Pericardium fibroblast (primary cell): ENCODE measurements around a stretch of chr14.

GRCh38 chr14:91215762-91216216 lies 28.7 kb downstream of the GPR68 start:
- RAMPAGE, long total RNA, result no peak

GRCh38 chr14:91241202-91242310 lies 2.9 kb downstream of the GPR68 start:
- RAMPAGE, long total RNA, result no peak

DNA sequence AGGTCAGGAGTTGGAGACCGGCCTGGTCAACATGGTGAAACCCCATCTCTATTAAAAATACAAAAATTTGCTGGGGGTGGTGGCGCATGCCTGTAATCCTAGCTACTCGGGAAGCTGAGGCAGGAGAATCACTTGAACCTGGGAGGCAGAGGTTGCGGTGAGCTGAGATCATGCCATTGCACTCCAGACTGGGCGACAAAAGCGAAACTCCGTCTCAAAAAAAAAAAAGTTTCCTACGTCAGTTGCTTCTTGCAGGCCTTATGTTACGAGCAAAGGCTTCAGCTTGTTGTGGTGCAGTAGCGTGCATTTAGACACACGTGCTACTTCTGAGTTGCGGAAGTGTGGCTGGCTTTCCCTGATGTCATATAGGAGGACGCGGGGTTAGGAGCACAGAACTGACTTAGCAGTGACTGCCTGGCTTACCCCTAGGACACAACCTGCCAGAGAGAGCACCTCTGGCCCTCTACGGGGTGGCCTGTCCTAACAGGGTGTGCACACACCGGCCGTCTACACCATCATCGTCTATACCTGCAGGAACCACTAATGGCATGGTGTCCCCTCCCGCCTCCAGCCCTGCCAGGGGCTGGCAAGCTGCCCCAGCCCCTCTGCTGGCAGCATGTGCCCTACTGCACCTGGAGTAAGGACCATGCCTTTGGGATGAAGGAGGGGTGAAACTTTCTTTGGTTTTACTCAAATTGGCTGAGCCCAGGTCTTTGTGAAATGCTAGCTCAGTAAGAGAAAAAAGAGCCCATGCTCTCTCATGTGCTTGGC lies 1.6 kb upstream of the GPR68 start:
- RAMPAGE, long total RNA, result no peak

DNA sequence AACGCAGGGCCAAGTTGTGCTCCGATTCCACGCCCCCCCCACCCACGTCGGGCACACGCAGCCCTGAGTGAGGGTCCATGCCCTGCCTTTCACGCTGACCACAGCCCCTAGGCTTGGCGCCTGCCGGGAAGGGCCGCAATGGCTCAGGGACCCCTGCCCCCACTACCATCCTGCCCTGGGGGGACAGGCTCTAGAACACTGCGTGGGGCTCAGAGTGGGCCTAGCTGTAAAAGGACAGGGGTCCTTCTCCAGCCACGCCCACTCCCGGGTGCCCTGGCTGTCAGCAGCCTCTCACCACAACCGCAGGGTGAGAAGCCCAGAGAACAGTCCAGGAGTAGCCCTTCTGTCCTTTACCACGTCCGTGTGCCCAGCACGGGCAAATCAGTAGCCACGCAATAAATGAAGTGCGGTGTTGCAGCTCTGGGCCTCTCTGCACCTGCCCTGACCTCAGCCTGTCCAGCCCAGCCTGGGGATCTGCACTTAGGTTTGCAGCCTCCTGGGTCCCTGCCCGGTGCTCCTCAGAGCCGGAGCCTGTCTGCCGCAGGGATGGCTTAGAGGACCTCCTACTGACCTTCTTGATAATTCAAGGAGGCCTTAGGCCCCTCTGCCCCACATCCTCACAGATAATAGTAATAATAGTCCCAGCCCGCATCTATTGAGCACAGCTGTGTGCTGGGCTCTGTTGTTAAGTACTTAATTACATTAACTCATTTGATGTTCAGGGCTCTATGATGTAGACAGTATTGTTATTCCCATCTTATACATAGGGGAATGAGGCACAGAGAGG lies 9.5 kb upstream of the GPR68 start:
- RAMPAGE, long total RNA, result no peak

- RAMPAGE, long total RNA, result no peak
Observed at GRCh38 chr14:91363966-91364628, 53.5 kb downstream of the CCDC88C start.

- RAMPAGE, long total RNA, result no peak
Observed at GRCh38 chr14:91374390-91375360, 42.9 kb downstream of the CCDC88C start.

GRCh38 chr14:91376702-91377808 lies 40.6 kb downstream of the CCDC88C start:
- RAMPAGE, long total RNA, result no peak

DNA sequence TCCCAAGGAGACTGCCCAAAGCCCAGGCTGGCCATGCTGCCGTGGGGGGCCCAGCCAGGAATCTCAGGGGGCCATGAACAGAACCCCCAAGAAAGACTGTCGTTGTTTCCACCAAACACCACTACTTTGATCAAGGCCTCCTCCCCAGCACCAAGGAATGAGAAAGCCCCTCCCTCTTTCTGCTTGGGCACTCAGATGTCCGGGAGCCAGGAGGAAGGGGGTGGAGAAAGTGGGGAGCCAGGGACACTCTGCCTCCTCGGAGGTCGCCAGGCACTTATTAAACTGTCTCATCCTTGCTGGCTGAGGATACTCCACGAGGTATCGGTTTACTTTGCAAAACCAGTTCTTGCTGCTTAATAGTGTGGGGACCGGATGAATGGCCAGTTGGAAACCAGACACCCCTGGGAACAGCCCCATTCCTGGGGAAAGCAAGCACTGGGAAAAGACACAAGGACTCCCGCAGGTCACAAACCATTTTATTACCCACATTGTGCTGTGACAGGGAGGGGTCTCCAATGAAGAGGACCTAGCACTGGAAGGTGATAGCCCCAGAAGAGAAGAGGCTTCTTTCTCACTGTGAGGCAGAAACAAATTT lies 34.2 kb downstream of the CCDC88C start:
- RAMPAGE, long total RNA, result no peak

GRCh38 chr14:91402361-91403328 lies 15.0 kb downstream of the CCDC88C start:
- RAMPAGE, long total RNA, result no peak

DNA sequence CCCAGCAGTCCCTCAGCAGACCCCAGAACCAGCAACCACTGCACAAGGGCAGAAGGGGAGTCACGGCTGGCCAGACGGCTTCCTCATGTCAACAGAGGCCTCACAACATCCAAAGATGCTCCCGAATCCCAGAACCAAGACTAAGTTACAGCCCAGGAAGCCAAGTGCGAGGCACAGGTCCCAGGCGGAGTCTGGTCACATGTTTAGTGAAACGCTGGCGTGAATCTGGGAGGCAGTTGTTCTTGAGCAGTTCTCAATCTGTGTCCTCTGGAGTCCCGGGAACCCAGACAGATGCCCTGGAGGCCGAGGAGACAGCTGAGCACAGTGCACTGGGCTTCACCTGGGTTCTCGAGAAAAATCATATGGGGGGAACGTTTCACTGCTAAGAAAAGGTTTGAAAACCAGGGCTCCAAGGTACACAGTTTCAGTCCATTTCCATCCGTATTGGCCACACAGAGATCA lies 10.3 kb downstream of the CCDC88C start:
- RAMPAGE, long total RNA, result no peak

GRCh38 chr14:91483170-91483971 lies 26.7 kb downstream of the PPP4R3A start:
- RAMPAGE, long total RNA, result no peak

DNA sequence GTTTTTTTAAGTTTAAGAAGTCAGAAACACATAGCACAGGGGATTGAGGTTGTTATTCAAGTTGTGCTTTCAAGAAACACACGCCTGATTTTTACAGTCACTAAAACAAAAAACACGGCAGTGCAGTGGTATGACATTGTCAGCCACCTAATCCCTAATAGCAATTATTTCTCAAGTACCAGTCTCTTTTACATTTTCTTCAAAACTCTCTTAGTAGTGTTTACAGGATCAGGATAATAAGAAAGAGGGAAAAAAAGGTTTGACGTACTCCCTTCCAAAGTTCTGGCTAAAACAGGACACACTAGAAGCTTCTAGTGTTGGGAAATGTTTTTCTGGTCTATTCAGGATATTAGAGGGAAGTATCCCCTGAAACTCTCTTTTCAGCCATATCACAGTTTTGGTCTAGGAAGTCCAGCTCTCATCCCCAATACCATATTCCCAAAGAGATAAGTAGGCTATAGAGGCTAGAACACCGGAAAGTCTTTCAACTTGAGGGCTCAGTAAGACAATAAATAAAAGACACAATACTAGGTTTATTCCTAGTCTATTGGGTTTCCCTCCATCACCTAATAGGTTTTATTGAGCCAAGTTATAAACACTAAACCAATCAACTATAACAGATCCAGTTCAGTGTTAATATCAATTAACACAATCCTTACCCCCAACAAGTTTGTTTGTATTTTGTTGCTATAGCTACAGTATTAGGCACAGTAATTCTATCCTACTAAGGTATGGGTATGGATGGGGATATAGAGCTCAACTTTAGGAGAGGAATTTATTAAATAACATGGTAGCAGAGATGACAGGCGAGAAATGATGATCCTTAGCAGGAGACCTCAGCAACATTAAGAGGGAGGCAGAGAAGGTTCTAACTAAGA lies 13.6 kb downstream of the PPP4R3A start:
- RAMPAGE, long total RNA, result no peak

DNA sequence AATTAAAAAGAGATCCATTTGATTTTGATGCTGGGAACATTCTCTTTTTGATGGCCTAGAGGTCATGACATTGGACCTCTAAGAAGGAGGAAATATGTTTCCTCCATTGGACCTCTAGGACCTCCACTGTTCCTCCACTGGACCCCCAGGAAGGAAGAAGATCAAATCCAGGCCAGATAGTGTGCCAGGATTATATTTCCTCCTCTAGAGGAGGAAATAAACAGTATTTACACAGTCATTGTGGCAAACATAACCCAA lies 12.0 kb upstream of the CATSPERB start:
- RAMPAGE, long total RNA, result no peak

GRCh38 chr14:91830694-91831321 lies 36.5 kb downstream of the TC2N start:
- RAMPAGE, long total RNA, result no peak

- RAMPAGE, long total RNA, result no peak
Observed at GRCh38 chr14:91882810-91883303, 15.5 kb upstream of the TC2N start.

GRCh38 chr14:91919809-91920211 lies 27.7 kb downstream of the FBLN5 start:
- RAMPAGE, long total RNA, result no peak

- RAMPAGE, long total RNA, result no peak
Observed at GRCh38 chr14:91936749-91937437, 10.6 kb downstream of the FBLN5 start.

DNA sequence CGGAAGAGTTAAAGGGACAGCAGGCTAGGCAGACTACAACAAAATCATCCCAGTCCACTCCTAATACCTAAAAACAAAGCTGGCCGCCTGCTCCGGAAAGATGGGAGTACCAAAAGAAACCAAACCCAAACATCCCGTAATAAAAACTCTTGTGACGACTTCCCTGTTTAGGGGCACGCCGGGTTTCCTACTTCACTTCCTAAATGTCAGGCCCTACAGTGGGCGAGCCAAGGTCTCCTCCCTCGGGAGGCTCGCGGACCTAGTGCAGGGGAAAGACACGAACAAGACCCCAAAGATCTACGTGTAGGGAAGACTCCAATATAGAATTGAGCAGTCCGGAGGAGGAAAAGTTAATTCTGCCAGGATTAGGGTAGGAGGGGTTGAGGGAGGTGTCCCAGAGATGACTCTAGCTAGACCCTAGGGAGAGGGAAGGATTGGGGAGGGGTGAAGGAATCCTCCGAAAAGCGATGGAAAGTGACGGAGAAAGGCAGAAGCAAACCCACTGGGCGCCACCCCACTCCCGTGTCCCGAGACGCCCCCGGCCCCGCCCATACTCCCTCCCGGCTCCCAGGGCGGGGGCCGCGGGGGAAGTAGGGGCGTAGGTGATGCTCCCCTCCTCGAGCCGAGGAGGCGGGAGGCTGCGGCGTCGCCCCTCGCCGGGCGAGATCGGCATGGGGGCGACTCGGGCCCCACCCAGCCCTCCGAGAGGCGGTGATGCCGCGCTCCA lies 466 bp downstream of the ATXN3 start:
- RAMPAGE, long total RNA, result no peak

GRCh38 chr14:92460877-92461774 lies 52.5 kb upstream of the RIN3 start:
- RAMPAGE, long total RNA, result no peak

- RAMPAGE, long total RNA, result no peak
Observed at GRCh38 chr14:92473581-92474056, 40.0 kb upstream of the RIN3 start.